Pericardium (tissue), 1 donor: ENCODE results near the gene ILDR2.

DNA sequence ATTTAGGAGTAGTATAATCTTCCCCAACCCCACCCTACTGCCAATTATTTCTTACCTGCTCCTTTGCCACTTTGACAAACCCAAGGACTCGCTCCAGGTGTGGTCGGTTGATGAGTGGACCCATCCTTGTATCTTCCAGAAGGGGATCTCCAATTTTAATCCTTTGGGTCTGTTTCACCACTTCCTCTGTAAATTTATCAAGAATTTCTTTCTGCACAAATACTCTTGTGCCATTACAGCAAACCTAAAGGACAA, 29.2 kb downstream of the ALDH9A1 start:
- RRBS: no CpG with 5 or more reads among the region's 2 CpGs

GRCh38 chr1:165828291-165828538, 801 bp downstream of the UCK2 start:
- RRBS: under 1% methylated on average over 22 of the region's 25 CpGs

GRCh38 chr1:165858295-165858904, 31.0 kb downstream of the UCK2 start:
- RRBS: no CpG with 5 or more reads among the region's 4 CpGs

DNA sequence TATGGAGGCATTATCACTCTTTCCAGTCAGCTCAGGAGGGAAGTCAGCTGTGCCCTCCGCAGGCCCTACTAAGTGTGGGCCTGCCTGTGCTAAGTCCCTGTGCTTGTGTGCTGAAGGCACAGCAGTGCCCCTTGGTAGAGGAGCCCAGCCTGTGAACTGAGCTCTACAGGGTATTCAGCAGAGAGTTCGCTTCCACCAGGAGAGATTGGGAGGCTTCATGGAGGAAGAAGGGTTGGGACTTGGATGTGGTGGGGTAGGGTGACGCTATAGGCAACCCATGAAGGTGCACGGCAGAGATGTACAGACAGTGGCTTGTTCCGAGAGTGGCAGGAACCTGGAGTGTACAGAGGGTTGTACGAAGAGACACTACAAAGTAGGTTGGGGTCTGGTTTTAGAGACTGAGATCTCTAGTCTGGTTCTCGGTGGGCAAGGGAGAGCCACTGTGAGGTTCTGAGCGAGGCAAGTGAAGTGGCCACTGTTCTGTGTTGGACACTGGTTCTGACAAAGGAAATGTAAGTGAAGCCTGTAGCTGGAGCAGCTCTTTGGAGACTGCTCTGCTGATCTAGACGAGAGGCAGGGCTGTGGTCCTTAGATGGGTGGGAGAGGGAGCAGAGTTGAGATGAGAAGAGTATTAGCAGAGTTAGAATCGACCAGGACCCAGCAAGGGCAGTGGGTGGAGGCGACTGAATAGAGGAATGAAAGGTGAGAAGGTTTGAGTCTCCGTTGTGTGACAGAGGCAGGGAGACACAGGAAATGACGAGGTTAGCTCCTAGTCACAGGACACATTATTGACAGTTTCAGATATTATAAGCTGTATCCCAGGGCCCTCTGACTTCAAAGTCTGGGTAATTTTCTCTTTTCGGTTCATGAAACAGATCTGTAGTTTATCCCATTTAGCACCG, 69.6 kb downstream of the UCK2 start:
- RRBS: no CpG with 5 or more reads among the region's 15 CpGs

DNA sequence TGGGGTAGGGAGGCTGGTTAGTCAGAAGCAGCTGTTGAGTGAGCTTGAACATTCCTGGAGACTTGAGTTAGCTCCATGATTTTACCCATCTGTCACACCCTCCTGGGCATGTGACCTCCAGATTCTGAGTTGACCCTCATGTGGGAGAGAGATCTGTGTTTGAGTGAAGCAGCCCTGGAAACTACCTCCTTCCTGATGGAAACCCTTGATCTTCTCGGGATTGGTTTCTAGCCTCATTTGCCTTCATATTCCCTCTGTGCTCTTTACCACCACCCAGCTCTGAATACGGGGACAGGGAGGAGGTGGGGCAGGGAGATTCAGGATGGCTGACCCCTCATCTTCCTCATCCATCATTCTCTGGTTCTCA, 71.6 kb downstream of the UCK2 start:
- RRBS: no CpG with 5 or more reads among the region's 2 CpGs

DNA sequence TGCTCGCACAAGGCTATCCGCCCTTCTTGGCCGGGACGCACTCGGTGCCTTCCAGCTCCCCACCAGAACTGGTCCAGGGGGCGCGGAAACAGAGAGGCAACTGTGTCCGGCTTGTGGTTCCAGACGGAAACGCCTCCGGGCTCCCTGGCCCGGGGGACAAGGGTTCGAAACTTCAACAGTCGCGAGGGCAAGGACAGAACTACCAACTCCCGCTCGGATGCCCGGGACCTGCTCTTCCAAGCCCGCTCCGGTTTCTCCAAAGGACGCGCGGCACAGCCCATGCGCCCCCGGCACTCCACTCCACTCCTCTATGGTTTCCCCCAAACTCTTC, 1.5 kb downstream of the FAM78B start:
- RRBS: 3% methylated on average over 19 of the region's 25 CpGs

DNA sequence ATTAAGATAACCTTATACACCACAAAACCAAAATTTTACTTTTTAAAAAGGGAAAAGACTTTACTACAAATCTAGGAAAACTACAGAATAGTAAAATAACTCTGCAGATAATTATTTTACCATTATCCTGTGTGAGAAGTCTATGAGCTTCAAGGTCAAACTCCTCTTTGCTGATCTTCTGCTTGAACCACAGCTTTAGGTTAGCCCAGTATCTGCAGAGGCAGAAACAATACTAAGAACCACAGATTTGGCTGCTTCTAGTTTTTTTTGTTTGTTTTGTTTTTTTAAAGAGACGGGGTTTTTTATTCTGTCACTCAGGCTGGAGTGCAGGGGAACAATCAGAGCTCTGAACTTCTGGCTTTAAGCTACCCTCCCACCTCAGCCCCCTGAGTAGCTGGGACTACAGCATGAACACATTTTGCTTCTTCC, 6.4 kb downstream of the TADA1 start:
- RRBS: no CpG with 5 or more reads among the region's 1 CpG

DNA sequence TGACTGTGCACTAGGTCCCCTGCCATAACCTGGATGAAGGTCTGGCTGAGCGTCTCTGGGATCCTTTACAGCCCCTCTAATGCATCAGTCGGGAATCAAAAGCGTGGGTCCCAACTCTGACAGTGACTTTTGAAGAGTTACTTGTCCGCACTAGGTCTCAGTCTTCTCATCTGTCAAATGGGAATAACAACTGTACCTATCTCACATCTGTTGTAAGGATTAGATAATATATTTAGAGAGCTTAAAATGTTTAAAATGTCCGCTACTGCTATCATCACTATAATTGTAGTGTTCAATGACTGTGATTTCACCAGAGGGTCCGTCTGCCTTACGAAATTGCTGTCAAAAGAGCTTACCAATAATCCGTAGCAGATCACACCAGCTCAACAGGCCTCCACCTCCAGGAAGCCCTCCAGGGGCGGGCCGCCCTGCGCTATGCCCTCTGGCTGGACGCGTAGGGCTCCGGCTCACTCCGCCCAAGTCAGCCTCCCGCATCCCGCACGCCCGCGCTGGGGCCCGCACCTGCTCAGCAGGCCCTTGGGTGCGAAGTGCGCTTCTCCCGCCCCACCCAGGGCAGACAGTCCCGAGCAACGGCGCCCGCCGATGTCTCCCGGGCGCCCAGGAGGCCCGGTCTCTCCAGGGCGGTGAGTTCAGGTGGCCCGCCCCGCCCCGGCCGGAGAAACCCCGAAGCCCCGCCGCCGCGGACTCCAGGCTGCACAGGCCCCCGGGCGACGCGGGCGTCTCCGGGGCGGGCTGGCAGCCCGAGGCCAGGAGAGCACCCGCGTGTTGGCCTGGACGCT, 523 bp downstream of the TADA1 start:
- RRBS: 1% methylated on average over 12 of the region's 53 CpGs

DNA sequence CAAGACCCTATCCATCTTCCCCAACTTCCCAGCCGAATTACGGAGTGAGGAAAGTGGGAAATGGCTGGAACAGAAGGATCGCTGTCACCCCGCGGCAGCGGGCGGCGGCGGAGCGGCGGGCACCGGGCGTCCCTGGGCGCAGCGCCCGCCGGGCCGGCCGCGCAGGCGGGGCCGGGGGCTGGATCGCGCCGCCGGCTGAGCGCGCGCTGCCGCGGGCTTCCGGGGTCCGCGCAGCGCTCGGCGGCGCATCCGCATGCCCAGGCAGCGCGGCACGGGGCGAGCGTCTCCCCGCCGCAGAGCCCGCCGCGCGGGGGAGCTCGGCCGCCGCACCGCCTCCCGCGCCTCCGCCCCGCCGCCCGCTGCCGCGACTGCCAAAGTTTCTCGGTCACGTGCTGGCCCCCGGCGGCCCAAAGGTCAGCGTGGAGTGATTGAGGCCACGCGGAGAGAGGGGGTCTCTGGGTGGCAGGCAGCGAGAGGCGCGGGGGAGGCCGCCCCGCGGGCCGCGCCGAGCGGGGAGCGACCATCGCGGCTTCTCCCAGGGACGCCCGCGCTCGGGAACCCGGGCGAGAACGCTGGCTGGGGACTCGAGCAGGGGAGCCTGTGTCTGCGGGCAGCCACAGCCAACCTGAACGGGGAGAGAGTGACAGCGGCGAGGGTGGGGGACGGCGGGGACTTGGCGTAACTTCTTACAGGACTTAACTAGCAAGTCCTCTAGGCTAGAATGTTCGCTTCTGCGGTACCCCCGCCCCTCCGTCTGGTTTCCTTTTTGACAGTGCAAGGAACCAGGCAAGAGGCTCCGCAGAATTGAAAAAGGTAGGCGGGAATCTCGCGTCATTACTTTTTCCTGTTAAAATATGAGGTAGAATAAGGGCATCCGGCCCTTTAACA, at the start of gene ILDR2:
TSS of gene ILDR2 (minus strand) at position 287 of the 888 bp plus-strand sequence.
- RRBS: no CpG with 5 or more reads among the region's 106 CpGs

DNA sequence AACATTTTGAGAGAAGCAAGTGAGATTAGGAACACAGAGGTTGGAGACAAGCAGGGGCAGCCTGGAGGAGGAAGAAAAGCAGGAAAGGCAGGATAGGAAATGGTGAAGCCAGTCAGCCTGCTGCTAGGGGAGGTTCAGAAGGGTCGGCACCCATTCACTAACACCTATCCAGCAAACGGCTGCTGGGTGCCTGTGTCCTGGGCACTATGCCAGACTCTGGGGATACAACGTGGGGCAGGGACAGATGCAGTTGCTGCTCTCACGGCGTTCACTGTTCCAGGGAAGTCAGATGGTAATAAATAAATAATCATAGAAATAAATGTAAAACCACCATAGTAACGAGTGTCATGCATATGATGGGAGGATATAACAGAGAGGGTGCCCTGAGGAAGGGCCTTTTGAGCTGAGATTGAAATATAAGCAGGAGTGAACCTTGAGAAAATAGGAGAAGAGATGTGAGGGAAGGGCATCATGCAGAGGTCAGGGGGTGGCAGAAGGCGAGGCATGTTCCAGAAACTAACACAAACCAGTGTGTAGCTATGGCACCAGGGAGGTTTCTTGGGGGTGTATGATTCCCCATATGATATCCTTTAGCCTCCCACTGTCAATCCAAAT, 6.8 kb downstream of the GPA33 start:
- RRBS: no CpG with 5 or more reads among the region's 7 CpGs

DNA sequence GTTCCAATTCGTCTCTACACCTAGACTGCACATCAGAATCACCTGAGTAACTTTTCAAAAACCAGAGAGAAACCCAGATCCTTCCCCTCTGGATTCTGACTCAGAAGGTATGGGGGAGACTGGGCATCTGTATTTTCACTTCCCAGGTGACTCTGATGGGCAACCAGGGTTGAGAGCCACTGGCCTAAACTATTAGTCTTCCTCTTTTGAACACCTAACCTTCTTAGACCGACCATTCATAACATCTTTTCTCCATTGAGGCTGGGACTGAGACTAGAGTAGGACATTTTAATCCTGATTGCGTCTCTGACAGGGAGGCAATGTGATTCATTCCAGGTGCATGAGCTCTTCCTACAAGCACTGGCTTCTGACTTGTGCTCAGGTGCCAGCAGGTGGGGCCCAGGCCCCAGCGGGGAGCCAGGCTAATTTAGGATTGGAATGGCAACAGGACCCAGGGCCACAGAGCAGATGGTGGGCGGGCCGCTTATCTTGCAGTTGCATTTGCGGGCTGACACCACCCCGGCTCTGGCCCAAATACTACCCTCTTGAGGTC, 4.3 kb downstream of the GPA33 start:
- RRBS: no CpG with 5 or more reads among the region's 8 CpGs

GRCh38 chr1:167236484-167237269, 16.0 kb downstream of the POU2F1 start:
- RRBS: no CpG with 5 or more reads among the region's 6 CpGs

- RRBS: no CpG with 5 or more reads among the region's 1 CpG
Observed at GRCh38 chr1:167265083-167265393, 44.4 kb downstream of the POU2F1 start.

- RRBS: 9% methylated on average over 30 of the region's 55 CpGs
Observed at GRCh38 chr1:167439211-167440064, 78.9 kb downstream of the CD247 start.

DNA sequence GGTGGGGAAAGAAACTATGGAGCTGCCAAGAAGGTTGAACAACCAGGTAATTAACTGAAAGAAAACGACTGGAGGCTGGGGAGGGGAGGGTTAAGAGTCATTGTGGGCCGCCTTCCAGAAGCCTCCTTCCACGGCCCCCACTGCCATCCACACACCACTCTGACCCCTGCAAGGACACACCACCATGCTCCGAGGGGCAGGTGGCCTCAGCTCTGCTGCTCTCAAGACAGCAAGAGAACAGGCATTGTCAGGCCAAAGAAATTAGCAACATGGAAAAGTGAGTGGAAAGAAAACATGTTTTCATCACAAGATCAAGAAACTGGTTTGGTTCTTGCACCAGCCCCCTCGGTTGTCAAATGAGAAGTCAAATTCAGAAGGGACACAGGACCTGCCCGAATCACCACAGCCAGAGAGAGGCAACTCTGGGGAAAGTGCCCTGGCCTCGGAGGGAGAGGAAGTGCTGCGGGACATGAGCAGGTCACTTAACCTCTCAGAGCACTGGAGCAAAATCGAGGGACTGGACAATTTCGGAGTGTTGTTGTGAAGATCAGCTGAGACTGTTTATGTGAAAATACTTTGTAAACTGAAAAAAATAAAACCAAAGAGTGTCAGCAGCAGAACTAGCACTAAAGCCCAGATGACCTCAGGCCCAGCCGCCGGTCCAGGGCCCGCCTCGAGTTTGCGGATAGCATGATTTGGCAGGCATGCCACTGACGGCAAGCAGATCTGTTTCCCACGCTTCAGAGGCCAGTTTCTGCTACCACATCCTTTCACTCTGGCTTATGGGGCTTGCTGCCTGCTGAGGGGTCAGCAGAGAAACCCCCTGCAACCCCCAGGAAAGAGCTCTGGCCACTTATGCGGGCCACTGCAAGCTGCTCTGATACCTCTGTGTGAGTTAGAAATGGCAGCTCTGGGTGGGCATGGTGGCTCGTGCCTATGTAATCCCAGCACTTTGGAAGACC, 32.2 kb downstream of the CD247 start:
- RRBS: no CpG with 5 or more reads among the region's 19 CpGs

DNA sequence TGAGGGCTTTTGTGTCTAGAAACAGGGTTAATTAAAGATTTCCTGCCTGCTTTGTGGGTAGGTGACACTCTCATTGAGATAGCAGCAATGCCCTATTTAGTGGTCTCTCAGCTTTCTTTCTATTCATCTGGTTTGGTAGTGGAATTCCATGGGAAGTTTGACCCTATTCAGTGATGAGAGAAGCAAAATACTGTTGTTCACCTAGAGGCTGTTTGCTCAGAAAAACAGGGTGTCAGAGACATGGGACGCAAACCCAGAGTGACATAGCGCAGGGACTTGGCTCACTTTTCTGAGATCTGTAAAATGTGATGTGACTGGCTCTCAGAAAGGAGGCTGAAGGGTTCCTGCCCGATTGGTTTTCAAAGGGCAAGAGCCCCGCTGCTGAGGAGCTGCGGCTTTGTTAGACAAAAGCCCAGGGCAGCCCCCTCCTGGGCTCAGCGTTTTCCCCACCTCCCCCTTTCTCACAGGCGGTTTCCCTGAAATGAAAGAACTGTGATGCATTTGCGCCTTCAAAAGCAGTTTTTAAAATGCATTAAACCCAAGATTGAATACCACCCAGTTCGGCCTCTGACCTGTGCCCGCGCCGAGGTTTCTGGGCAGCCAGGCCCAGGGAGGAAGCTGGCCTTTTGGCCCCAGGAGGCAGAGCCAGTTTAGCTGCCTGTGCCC, 28.9 kb downstream of the CD247 start:
- RRBS: no CpG with 5 or more reads among the region's 12 CpGs

- RRBS: no CpG with 5 or more reads among the region's 2 CpGs
Observed at GRCh38 chr1:167500147-167500518, 18.2 kb downstream of the CD247 start.

GRCh38 chr1:167500519-167500718, 17.9 kb downstream of the CD247 start:
- RRBS: no CpG with 5 or more reads among the region's 1 CpG

DNA sequence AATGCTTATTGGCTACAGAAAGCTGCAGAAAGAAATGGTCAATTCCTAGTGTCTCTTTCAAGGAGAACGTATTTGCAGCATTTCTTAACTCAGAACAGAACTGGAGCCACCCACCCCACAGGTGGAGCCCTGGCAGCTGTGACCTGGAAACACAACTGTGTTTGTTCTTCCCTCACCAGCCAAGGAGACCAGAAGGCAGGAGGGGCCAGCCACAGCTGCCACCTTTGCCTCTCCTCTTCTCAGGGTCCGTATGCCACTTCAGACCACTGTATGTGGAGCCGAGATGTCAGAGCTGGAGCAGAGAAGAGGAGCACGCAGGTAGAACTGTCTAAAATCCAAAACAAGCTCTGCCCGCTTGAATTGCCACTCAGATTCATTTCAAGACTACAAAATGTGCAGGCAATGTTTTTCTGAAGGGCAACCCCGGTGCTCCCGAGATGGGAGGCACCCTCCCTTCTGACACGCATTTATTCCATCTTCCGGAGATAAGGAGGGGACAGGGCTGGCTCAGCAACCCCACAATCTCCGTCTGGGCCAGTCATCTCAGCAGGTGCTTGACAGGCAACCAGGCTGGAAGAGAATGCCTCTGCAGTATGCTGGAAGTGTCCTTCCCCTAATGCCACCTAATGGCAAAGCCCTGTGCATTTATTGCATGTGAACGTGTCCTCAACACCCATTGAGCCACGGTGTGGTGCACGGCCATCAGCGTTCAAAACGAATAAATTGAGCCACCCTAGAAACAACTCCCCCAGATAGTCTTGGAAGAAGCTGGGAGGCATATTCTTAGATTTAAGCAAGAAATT, 16.6 kb downstream of the CD247 start:
- RRBS: 49% methylated on average over 2 of the region's 15 CpGs